Camera-type eye (tissue), 1 donor: ENCODE measurements around a stretch of chr15.

GRCh38 chr15:89686269-89687150 lies 4.0 kb downstream of the PEX11A start:
- RAMPAGE, long total RNA = no peak

DNA sequence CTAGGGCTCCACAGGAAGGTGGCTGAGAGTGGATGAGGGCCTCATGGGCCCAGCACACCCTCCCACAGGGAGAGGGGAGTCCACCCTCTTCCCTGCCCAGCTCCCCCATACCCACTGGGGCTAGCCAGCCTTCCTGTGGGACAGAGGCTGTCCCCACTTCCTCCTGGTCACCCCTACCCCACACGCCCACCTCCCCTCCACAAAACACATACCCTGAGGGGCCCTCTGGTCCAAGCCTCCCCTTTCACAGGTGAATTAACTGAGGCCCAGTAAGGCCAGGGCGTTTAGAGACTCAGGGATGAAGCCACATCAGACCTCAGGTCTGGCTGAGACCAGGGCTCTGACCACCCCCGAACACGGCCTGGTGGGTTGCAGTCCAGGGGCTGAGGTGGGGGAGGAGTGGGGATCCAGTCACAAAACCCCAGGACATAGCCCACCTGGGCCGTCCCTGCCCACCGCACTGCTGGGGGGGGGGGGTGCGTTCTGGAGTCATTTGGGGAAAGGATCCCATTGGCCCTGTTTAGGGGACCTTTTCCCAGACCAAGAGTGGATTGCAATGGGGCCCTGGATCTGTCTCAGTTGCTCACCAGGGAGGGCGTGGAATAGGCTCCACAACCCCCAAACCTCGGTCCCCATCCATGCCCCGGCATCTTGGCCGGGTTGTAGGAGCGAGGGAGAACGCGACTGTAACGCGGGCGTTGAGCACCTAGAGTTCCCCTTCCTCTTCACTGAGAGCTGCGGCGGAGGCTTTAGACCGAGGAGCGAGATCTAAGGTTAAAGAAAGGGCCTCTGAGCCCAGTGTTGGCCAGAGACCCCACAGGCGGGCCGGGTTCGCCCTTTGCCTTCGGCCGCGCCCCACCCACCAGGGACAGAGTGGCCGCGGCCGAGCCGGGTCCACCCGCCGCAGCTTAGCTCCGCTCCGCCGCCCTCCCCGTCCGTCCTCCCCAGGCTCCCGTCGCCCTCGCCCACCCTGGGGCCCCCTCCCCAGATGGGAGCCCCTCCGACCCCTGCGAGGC lies 817 bp downstream of the ANPEP start:
- RAMPAGE, long total RNA = no peak

DNA sequence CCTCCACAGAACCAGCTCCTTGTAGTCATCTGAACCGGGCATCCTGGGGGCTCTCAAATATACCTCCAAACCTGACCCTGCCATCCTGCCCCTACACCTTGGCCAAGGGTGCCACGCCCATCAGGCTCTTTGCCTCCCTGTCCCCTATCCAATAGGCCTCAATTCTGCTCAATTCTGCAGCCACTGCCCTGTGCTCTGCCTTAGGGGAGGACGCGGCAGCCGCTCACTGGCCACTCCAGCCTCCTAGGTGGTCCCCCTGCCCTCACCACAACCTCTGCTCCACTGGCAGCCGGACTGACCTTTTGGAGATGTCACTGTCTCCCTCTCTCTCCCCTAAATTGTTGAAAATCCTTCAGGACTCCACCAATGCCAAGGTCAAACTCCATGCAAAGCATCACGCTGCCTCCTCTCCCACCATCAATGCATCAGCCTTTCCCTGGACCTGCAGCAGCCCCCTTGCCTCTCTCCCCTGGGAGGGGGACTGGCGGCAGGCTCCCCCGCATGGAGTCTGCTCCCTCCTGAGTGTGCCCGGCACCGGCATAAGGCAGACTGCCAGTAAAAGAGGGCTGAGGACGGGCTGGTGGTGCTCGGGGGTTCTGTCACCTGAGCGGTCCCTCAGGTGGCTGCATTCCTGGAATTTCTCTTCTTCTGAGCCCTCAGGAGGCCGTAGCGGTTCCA lies 9.5 kb upstream of the ANPEP start:
- RAMPAGE, long total RNA = no peak

GRCh38 chr15:89913132-89913845 lies 537 bp upstream of the ARPIN start:
- RAMPAGE, long total RNA = no peak

- RAMPAGE, long total RNA = no peak
Observed at GRCh38 chr15:90031113-90031982, 30.2 kb downstream of the ZNF710 start.

DNA sequence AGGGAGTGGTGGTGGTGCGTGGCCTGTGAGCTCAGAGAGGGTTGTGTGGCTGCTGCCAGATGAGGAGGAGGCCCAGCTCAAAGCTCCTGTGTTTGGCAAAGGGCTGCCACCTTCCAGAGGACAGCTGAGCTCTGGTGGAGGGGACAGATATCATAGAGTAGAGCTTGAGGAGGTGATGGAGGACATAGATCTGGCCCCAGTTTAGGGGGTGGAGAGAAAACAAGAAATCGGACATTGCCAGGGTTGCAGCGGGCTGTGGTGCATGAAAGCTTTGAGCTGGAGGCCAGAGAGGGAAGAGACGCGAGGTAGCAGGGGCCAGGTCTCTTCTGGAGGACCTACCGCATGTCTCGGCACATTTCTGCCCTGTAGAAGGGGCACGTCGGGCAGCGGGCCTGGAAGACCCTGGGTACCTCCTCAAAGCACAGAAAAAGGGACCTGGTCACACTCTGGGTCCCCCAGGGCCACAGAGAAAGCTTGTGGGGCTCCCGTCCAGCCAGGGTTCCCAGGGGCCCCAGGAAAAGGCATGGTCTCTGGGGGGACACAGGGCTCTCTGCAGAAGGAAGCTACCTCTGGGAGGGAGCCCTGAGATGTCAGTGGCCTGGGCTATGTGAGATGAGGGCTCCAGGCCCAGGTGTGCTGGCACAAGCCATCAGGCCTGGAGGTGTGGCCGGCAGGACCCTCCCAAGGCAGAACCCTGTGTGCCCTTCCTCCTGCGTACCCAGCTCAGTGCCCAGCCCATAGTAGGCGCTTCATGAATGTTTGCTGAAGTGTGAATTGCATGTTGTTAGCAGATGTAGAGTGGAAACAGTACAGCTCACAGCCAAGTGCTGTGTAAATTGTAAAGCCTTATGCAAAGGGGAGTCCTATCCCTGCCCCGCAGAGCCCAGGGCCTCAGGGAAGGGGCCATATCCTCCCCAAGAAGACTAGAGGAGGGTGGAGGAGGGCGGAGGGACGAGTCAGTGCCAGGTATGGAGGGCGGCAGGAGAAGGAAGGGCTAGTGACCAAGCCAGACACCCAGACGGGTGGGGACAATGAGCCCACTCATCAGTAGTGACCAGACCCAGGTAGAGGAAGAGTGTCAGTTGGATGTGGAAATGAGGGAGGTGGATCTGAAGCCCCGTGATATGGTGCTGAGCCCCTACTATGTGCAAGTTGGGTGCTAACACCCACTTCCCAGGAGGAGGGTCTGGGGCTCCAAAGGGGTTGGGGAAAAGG lies 44.8 kb downstream of the ZNF710 start:
- RAMPAGE, long total RNA = no peak

- RAMPAGE, long total RNA = no peak
Observed at GRCh38 chr15:90046764-90047501, 45.8 kb downstream of the ZNF710 start.

DNA sequence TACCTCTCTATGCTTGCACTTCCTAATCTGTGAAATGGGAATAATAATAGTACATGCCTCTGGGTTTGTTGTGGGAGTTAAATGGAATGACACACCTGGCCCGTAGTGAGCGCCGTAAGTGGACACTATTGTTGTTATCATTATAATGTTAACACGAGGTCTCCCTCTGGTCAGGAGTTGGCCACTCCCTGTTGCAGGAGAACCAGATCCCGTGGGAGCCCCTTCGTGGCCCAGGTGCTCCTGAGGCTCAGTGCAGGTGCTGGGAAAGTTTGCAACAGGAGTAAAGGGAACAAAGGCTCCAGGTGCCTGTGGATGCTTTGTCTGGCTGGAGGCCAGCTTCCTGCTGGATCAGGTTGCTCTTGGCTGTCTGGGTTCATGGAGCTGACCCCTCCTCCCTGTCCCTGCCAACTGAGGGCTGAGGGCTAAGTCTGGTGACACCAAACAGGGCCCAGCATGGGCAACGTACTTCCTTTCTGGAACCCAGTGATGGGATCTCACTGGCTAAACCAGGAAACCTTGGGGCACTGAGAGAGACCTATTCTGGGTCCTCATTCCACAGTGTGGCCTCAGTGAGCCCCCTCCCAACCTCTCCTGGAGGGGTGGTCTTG lies 40.0 kb upstream of the SEMA4B start:
- RAMPAGE, long total RNA = no peak

DNA sequence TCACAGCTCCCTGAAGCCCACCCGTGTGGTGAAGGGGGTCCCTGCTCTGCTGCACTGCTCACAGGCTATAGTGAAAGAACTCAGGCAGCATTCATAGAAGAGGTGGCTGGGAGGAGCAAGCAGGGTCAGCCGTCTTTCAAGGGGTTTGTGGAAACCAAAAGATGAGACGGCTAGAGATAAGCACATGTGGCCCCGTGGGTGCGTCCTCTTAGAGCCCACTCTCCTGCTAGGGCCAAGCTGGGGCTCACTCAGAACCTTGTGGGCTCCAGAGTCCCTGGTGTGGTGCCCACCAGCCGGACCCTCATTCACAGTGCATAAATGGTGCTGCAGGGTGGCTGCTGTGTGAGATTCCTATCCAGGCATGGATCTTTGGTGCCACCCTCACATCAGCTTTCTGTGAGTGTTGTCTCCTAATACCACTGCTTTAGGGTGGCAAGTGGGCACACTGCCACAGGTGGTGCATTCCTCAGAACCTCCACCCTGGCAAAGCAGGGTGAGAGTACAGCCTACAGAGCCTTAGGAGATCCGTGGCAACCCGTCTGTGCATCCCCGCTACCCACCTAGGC lies 11.2 kb upstream of the SEMA4B start:
- RAMPAGE, long total RNA = no peak

DNA sequence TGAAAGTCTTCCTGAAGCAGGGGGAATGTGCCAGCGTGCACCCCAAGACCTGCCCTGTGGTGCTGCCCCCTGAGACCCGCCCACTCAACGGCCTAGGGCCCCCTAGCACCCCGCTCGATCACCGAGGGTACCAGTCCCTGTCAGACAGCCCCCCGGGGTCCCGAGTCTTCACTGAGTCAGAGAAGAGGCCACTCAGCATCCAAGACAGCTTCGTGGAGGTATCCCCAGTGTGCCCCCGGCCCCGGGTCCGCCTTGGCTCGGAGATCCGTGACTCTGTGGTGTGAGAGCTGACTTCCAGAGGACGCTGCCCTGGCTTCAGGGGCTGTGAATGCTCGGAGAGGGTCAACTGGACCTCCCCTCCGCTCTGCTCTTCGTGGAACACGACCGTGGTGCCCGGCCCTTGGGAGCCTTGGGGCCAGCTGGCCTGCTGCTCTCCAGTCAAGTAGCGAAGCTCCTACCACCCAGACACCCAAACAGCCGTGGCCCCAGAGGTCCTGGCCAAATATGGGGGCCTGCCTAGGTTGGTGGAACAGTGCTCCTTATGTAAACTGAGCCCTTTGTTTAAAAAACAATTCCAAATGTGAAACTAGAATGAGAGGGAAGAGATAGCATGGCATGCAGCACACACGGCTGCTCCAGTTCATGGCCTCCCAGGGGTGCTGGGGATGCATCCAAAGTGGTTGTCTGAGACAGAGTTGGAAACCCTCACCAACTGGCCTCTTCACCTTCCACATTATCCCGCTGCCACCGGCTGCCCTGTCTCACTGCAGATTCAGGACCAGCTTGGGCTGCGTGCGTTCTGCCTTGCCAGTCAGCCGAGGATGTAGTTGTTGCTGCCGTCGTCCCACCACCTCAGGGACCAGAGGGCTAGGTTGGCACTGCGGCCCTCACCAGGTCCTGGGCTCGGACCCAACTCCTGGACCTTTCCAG lies 5.1 kb downstream of the CIB1 start:
- RAMPAGE, long total RNA = no peak

- RAMPAGE, long total RNA = no peak
Observed at GRCh38 chr15:90382632-90382940, 5.5 kb upstream of the IQGAP1 start.

DNA sequence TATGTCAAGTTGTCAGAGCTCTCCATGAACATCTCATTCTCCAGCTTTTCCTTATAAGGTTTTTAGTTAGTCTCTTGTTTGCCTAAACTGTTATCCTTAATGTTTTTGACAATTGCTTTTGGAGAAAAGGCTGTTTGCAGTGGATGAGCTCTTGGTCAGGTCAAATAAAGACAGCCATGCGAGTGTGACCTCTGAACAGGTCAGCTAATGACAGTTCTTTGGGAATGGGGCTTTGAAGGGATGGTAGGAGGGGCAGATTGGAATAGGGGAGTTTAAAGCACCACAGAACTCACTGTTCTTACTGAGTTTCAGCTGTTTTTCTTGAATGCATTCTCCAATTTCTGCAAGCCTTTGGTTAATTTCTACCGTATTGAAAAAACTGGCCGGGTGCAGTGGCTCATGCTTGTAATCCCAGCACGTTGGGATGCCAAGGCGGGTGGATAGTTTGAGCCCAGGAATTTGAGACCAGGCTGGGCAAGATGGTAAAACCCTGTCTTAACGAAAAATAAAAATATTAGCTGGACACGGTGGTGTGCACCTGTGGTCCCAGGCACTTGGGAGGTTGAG lies 69.3 kb upstream of the CRTC3 start:
- RAMPAGE, long total RNA = no peak

- RAMPAGE, long total RNA = no peak
Observed at GRCh38 chr15:90486764-90487234, 42.9 kb upstream of the CRTC3 start.

- RAMPAGE, long total RNA = no peak
Observed at GRCh38 chr15:90564023-90564700, 34.4 kb downstream of the CRTC3 start.

GRCh38 chr15:90570970-90571623 lies 41.4 kb downstream of the CRTC3 start:
- RAMPAGE, long total RNA = no peak

DNA sequence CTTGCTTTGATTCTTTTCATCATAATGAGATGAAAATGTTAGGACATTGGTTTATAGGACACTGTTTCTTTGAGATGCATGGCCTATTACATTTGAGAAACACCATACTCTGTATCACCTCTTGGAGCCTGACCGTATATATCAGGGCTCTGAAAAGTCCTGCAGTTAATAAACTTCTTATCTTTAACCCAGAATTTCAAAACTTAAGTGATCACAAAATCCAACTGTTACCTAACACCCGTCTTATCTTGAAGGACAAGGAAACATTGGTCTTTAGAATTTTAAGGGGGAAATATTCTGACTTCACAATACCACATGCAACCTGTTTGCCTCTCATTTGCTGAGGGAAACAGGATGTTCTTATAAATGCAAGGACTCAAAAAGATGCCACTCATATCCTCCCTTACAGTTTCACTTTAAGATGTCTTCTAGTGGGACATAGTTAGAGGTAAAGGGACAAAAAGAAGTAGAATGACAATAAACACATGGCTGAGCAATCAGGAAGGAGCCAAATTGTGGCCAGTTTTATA lies 67.8 kb downstream of the CRTC3 start:
- RAMPAGE, long total RNA = no peak

- RAMPAGE, long total RNA = no peak
Observed at GRCh38 chr15:90659943-90660974, 56.9 kb upstream of the BLM start.

- RAMPAGE, long total RNA = no peak
Observed at GRCh38 chr15:90665501-90666295, 51.4 kb upstream of the BLM start.

- RAMPAGE, long total RNA = no peak
Observed at GRCh38 chr15:90761951-90762649, 45.0 kb downstream of the BLM start.

DNA sequence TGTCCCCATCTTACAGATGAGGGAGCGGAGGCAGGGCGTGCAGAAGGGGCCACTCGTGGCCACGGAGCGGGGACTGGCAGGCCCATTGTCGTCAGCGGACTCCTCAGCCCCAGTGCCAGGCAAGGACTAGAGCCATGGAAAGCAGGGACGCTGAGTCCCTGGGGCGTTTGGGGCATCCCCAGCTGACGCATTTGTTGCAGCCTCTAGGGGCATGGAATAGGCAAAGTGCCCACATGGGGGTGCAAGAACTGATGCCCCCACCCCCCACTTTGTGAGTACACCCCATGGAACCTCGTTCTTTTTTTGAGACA lies 29.8 kb upstream of the FURIN start:
- RAMPAGE, long total RNA = no peak